Monocyte (primary cell): ENCODE data around the gene C3orf22.

DNA sequence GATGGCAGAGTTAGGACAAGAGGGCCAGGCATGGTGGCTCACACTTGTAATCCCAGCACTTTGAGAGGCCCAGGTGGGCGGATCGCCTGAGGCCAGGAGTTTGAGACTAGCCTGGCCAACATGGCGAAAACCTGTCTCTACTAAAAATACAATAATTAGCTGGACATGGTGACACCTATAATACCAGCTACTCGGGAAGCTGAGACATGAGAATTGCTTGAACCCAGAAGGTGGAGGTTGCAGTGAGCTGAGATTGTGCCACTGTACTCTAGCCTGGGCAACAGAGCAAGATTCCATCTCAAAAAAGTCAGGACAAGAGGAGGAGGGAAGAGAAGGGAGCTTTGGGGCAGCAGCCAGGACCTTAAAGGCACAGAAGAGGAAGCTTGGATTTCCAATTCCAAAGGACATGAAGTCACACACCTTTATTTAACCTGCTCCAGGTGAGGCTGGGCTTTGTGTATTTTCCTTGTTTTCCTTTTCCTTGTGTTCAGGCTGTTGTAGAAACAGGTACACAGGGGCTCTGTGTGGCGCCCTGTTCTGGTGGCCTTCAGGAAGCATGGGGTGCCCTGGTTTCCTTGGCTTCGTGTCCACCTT is 180.6 kb upstream of the OSBPL11 start:
- PRO-cap, 2 experiments: no peak in any of the 2 experiments

GRCh38 chr3:126100622-126101073 is 16.7 kb upstream of the SLC41A3 start:
- PRO-cap, 2 experiments: no peak in any of the 2 experiments

- PRO-cap, 2 experiments: no peak in any of the 2 experiments
Observed at GRCh38 chr3:126133623-126134736, 46.4 kb downstream of the ALDH1L1 start.

GRCh38 chr3:126187736-126188329 is 7.4 kb upstream of the ALDH1L1 start:
- PRO-cap, 2 experiments: no peak in any of the 2 experiments

- PRO-cap, 2 experiments: no peak in any of the 2 experiments
Observed at GRCh38 chr3:126270018-126271011, 86.9 kb downstream of the KLF15 start.

DNA sequence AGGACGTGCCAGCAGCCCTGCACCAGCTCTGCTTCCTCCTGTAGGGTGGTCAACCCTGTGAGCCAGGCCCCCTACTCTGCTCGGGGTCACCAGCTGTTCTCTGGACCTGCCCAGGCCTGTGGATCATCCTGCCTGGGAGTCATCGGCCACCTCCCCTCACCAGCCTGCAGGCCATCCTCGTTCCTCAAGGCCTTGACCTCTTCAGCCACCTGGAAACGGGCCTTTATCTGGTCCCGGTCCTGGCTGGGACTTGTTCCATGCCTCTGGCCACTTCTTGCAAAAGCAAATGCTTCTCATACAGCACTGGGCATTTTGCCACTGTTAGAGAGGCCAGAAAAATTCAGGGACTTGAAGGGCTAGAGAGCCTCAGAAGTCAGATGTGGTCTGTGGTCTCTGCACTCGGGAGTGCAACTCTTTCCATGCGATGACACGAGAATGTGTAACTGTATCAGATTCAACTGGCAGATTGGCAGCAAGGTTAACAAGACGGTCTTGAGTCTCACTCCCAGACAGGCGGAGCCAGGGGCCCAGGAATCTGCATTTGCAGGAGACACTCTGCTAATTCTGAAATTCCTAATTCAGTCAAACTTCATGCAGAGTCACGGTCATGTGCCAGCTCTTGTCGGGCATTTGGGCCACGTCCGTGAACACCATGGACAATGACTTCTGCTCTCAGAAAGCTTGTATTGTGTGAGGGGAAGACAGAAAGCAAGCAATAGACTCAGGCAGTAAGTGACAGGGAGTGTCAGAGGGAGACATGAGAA is 16.9 kb upstream of the KLF15 start:
- PRO-cap, 2 experiments: no peak in any of the 2 experiments

GRCh38 chr3:126451505-126451959 is 24.2 kb downstream of the ZXDC start:
- PRO-cap, 2 experiments: no peak in any of the 2 experiments

DNA sequence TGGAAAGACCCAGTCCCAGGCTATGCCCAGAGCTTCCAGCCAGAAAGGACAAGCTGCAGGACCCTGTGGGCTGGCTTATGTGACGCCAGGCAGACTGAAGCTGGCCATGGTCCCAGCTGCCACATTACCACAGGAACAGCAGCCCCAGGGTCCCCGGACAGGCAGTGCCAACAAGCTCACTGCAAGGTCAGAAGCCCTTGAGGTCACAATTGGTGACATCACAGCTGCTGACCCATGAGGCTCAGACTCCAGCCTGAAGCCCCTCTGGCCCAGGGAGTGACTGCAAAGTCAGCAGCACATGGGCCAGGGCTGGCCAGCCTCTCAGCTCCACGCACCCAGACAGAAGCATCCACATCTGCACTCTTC is at the start of gene C3orf22:
C3orf22 (minus strand) TSS at position 166 of the 366 bp plus-strand sequence.
- PRO-cap, 2 experiments: no peak in any of the 2 experiments

DNA sequence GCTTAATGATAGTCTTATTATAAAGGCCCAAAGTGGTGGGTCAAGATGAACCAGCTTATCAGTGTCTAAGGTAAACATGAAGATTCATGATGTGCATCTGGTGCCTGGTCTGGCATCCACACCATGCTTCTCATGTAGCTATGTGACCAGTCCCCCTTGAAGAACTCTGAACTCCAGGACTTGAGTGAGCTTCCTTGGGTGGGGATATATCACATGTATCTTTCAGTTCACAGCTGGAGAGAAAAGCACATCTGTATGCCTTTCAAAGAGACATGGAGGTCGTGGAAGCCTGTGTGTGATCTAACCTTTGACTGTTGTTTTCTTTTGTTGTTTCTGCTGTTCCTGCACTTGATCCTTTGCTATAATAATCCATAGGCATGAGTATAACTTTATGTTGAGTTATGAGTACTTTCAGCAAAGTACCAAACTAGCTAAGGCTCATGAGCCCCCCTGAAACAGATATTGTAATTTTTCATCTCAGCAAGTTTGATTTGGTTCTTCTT is 43.6 kb upstream of the C3orf22 start:
- PRO-cap, 2 experiments: no peak in any of the 2 experiments

GRCh38 chr3:126847892-126848284 is 135.0 kb upstream of the PLXNA1 start:
- PRO-cap, 2 experiments: no peak in any of the 2 experiments

GRCh38 chr3:126858726-126859113 is 124.2 kb upstream of the PLXNA1 start:
- PRO-cap, 2 experiments: no peak in any of the 2 experiments

DNA sequence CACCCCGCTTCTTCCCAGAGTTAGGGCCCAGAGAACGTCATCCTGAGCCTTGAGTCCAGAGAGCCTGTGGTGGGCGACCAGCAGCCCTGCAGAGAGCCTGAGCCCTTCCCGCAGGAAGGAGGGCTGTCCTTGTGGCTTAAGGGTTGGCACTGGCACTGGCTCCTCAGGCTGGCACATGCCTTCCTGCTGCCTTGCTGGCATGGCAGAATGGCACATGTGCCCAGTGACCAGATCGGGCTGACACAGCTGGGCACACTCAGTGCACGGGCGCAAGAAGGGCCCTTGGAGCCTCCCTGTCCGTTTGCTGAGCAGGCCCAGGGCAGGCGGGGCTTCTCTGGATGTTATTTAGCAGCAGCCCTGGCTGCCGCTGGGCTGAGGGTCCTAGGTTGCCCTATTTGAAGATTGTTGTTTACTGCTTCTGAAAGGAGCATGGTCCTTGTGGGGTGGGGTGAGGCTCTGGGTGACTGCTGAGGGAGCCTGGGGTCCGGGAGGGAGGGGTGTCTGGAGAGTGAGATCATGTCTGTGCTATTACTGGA is 50.3 kb upstream of the PLXNA1 start:
- PRO-cap, 2 experiments: no peak in any of the 2 experiments

- PRO-cap, 2 experiments: no peak in any of the 2 experiments
Observed at GRCh38 chr3:127706214-127706824, 33.6 kb downstream of the ABTB1 start.

DNA sequence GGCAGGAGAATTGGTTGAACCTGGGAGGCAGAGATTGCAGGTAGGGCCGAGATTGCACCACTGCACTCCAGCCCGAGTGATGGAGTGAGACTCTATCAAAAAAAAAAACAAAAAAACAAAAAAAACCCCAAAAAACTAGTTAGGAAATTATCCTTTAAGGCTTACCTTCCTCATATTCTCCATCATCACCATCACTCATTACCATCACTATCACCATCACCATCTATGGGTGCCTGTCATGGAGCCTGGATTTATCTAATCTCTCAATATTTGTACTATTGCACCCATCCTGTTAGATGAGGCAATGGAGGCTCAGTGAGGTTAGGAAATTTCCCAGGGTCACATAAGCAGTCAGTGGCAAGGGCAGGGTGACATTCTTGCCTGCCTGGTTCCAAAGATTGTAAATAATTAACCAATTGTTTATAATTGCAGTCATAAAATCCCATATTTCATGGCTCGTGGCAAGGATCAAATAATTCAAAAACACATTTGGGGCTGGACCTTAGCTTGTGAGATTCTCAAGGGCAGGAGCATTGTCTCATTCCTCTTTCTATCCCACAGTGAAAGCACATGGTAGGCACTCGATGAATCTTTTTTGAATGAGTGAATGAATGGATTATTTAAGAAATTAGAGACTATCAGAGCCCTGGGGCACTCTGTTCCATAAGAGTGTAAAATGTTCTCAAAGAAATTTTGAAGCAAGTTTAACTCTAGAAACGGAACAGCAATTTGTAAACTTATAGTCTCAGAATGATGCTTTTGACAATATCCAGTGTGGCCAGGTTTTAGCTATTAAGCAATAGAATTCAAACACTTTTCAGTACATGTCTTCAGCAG is 55.1 kb downstream of the MGLL start:
- PRO-cap, 2 experiments: no peak in any of the 2 experiments

DNA sequence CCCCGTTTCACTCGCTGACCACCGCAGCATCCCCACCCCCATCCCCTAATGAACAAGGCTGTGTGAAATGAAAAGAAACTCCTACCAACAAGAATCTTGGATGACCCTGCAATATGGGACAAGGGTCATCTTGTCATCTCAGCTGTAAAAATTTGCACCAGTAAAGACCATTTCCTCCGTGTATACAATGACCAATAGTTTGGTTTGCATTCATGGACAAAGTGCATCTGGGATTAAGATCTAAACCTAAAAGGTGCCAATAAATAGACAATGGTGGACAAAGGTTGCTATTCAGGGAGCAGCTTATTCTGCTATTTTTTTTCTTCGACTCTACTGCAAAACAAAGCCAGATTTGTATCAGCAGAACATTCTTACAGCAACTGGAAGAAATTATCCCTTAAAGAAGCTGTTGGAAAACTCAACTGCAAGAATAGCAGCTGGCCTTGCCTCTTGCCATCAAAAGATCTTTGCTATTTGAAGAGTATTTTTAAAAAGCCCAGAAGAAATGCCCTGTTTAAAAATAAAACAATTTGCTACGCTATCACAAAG is 7.9 kb downstream of the MGLL start:
- PRO-cap, 2 experiments: no peak in any of the 2 experiments

GRCh38 chr3:127916106-127916572 is 1.1 kb downstream of the KBTBD12 start:
- PRO-cap, 2 experiments: no peak in any of the 2 experiments

DNA sequence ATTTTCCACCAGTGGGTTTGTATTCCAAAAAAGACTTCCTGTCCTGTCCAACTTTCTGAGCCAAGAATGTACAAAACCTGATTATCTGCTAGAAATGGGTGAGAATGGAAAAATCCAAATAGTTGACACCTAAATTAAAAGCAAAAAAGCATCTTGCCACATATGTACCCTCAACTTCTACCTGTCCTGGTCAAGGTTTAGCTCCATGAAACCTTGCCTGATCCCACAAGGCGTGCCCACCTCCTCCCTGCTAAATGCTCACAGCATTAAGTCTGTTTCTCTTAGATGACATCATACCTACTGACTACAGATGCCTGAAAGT is 1.0 kb upstream of the SEC61A1 start:
- PRO-cap, 2 experiments: no peak in any of the 2 experiments

GRCh38 chr3:128067178-128067769 is 15.0 kb downstream of the SEC61A1 start:
- PRO-cap, 2 experiments: no peak in any of the 2 experiments

DNA sequence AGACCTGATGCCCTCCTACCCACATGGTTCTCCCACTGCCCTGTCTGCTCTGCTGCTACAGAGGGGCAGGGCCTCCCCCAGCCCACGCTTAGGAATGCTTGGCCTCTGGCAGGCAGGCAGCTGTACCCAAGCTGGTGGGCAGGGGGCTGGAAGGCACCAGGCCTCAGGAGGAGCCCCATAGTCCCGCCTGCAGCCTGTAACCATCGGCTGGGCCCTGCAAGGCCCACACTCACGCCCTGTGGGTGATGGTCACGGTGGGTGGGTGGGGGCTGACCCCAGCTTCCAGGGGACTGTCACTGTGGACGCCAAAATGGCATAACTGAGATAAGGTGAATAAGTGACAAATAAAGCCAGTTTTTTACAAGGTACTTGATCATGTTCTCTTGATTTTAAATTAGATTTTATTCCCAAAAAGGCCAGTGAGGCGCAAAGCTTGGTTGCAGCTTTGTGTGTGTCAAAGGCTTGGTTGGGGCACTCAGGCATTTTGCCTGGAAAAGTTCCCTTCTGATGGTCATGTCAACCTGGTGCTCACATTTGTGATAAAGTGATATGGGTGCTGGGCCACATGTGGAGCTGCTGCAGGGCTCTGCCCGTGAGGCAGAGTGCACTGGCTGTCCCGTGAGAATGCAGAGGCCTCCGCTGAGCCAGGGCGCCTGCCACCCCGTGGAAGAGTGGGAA is 19.2 kb downstream of the SEC61A1 start:
- PRO-cap, 2 experiments: no peak in any of the 2 experiments

DNA sequence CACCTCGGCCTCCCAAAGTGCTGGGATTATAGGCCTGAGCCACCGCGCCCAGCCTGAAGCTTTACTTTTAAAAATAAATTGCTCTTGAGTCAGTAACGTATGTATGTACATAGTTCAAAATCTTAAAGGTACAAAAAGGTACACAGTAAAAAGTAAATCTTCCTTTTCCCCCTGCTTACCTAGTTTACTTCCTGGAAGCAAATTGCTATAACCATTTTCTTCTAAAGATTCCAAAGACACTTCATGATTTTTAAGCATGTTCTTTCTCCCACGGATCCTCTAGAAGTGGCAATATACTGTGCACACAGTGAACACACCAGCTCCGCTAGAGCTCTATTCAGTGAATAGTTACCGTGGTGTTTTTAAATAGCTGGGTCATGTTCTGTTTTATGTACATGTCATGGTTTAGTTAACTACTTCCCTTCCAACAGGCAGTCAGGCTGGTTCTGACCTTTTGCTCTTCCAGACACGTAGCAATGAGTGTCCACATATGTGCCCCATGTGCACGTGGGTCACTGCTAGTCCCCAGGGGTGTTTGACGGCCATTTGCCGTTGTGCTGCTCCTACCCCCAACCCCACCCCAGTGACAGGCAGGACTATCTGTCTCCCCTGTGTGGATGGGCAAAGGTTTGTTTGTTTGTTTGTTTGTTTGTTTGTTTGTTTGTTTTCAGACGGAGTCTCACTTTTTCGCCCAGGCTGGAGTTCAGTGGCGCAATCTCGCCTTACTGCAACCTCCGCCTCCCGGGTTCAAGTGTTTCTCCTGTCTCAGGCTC is 82.2 kb downstream of the EEFSEC start:
- PRO-cap, 2 experiments: no peak in any of the 2 experiments